H7 (cell line): ENCODE results near the gene PAQR8.

GRCh38 chr6:50849457-50850154 is 30.9 kb downstream of the TFAP2B start:
- RAMPAGE, long total RNA: no peak

DNA sequence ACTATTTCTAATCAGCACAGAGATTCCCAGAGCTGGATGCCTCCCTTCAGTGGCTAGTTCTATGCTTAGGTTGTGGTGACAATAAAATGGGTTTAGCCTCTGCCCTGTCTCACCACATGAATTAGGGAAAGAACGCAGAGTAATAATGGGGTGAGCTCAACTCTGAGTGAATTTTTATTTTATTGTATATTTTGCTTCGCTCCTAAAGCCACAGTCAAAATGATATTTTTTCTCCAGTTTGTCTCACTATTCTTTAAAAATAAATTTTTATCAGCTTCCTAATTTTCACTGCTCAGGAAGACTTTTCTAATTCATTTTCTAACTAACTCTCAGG is 142.2 kb downstream of the TFAP2B start:
- RAMPAGE, long total RNA: no peak

GRCh38 chr6:51737991-51738366 is 349.4 kb downstream of the PKHD1 start:
- RAMPAGE, long total RNA: no peak

GRCh38 chr6:52267770-52268286 is 16.7 kb downstream of the MCM3 start:
- RAMPAGE, long total RNA: no peak

DNA sequence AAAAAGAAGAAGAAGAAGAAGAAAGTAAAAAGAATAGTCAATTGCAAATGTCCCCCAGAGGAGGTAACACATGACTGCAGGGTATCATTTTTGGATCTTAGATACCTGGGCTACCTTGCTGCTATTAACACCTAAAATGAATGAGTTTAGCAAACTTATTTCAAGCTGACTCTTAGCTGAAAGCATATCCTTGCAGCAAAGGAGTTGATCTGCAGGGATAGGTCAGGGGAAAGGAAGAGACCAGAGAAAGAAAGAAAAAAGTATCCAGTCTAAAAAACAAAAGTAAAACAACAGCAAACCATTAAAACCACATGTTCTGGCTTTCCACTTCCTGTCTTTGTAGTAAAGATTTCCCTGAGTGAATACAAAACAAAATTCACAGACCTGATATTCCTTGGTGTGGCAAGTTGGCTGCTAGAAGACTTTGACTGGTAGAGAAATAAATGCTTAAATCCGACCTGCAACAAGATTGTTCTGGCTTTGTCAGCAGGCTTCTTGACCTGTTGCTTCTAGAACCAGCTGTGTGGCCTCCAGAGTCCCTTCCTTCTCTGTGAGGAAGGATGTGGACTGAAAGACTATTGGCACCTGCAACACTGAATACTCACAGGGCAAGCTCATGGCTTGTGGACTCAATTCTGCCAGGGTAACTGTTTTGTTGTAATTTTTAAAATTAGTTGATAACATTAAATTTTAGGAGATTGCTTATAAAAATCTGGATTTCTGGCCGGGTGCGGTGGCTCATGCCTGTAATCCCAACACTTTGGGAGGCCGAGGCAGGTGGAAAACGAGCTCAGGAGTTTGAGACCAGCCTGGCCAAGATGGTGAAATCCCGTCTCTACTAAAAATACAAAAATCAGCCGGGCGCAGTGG is 23.5 kb upstream of the MCM3 start:
- RAMPAGE, long total RNA: no peak

DNA sequence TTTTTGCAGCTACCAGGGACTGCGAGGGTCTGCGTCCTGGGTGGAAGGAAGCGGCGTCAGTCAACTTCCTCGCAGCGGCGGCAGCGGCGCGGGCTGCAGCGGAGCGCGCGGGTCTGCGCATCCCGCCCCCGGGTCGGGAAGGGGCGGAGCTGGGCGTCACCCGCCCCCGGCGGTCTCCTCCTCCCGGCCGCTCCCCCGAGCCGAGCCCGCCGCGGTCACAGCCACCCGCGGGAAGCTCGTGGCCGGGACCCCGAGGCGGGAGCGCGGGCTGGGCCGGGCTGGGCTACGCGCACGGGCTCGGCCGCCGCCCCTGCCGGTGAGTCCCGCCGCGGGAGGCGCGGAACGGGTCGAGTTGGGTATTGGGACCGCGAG is at the start of gene PAQR8:
PAQR8 (plus strand) TSS at position 218 of the 372 bp plus-strand sequence.
- RAMPAGE, long total RNA: no peak

DNA sequence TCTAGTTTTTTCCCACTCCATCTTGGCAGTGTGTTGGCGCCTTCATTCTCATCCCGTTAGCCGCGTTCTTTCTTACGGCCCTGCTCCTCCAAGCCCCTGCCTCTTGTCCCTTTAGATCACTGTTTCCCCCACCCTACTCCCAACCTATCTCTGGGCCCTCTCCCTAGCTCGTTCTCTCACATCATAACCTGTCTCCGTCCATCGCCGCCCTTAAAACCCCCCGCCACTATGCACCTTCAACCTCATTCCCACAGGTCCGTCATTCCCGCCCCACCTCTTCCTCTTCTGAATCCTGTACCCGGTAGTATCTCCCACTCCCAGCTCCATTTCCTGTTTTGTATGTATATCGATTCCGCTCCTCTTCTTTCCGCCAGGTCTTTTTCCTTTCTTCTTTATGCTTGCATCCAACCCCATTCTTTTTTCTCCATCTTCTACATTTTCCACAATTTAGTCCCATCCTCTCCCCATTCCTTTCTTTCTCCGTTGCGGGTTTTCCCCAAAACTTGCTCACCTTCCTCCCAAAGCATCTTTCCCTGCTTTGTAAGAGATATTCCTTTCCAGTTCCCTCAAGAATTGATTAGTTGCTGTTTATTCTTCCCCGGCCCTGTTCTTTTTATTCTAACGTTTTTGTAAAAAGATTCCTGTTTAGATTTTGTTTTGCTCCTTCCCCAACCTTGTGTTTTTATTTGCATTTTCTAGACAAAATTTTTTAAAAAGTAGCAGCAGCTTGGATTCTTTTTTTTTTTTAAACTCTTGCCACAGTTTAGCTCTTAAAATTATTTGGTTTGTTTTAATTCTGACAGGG is 755 bp downstream of the EFHC1 start:
- RAMPAGE, long total RNA: no peak

DNA sequence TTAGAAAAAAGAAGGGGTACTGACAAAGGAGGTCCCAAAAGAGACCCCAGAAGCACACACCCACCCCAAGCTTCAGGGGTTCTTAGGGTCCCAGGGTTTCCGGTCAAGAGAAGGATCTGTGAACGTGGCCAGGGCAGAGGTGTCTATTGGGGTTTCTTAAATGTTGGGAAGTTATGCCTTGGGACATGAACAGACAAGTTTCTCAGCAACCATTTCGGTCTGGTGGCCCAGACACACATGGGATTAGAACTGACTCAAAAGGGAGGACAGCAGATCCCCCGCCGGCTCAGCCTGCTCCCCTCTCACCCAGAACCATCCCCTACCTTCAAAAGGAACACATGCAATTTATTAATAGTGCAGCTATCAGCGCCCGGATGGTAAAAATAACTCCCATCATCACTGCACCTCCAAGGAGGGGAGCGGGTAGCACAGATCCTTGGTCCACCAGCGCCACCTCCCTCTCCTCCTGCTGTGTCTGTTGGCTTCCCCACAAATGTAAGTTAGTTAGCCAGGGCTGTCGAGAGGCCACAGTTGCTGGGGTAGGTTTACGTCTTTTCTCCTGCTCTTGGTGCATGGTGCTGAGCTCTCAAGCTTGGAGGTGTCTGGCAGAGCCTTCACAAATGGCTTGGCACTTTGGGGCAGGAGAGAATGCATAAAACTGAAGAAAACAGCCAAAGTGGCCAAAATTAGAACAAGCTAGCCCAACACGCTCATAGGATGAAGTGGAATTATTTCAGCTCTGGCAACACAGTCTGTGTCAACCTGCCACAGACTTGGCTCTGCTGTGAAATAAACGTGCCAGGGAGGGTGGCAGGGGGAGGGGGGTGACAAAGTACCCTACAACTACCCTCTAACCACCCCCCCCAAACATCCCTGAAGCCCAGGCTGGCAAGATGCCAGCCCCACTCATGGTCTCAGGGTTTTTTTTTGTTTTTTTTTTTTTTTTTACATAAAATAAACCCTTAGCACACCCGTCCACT is 77.0 kb downstream of the TRAM2 start:
- RAMPAGE, long total RNA: no peak

DNA sequence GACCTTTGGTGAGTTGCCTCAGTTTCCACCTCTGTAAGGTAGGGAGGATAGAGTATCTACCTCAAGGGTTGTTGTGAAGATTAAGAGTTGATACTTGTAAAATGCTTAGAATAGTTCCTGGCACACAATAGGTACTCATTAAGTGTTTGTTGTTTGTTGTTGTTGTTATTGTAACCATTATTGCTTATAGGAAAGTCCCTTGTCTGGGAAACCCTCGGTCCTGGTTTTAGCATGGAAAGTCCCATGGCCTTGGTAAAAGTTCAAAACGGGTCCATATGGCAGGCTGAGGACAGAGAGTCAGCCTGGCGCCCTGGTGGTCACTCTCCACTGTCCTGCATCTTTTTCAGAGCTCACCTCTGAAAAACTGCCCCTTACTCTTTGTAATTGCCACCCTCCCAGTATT is 7.9 kb upstream of the TMEM14A start:
- RAMPAGE, long total RNA: no peak

- RAMPAGE, long total RNA: no peak
Measured at GRCh38 chr6:52746148-52746943, 16.9 kb downstream of the GSTA2 start.

GRCh38 chr6:53192816-53193202 is 44.2 kb upstream of the GCM1 start:
- RAMPAGE, long total RNA: no peak

DNA sequence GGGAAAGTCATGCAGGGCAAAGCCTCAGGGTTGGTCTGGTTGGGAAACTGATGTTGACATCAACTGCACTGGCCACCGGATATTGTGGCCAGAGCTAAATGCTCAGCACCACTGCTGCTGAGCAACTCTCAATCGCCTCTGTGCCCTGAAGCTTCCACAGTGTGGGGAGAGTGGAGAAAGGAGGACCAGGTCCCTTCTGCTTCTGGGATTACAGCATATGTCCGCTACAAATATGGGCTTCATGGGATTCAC is 93.4 kb upstream of the GCM1 start:
- RAMPAGE, long total RNA: no peak

GRCh38 chr6:53287756-53288280 is 60.9 kb downstream of the ELOVL5 start:
- RAMPAGE, long total RNA: no peak

DNA sequence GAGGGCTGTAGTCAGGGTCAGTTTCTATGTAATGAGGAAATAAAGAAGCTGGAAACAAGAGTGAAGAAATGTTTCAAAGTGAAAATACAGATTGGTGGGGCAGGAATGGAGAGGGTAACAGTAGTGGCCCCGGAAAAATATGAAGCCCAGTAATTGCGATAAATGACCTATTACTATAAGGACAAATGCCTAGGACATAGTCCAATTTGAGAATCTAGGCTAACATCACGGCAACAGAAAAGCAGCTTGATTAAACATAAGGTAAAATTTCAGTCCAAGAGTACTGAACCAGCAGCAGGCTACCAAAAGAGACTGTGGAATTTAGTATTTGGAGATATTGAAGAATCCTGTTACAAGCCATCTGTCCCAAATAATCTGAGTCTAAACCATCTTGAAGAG is 49.4 kb downstream of the ELOVL5 start:
- RAMPAGE, long total RNA: no peak

- RAMPAGE, long total RNA: no peak
Measured at GRCh38 chr6:53431762-53432164, 83.0 kb upstream of the ELOVL5 start.

- RAMPAGE, long total RNA: no peak
Measured at GRCh38 chr6:53513410-53514022, 31.4 kb downstream of the GCLC start.

- RAMPAGE, long total RNA: no peak
Measured at GRCh38 chr6:53514542-53515753, 30.0 kb downstream of the GCLC start.

- RAMPAGE, long total RNA: no peak
Measured at GRCh38 chr6:53615981-53616844, 49.3 kb downstream of the KLHL31 start.

DNA sequence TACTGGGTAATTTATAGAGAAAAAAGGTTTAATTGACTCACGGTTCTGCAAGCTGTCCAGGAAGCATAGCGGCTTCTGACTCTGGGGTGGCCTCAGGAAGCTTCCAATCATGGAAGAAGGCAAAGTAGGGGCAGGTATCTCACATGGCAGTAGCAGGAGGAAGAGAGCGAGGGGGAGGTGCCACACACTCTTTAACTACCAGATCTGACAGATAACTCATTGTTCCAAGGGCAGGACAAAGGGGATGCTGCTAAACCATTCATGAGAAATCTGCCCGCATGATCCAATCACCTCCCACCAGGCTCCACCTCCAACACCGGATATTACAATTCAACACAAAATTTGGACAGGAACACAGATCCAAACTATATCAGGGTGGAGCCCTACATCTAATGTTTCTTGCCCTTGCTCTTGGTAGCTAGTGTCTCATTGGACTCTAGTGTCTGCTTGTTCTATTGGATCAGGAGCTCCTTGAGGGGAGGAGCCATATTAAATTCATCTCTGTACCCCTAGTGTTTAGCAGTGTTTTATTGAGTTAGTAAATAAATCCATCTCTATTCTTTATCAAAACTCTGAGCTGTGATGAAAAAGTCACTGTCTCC is 48.6 kb downstream of the KLHL31 start:
- RAMPAGE, long total RNA: no peak

DNA sequence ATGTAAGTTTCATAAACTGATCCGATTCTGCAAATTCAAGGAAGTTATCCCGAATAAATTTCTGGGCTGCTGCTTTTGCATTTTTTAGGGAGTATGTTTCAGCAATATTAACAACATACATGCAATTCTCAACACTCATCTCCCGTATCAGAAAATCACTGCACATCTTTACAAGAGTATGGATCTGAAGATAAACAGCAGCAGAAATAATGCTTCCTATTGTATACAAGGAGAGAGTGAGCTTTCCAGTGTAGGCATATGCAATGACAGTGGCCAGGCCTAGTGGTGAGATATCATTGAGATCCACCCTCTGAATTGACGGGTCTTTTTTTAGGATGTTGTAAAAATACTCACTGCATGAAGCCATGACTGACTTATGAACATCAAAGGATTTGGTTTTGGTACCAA is 10.9 kb downstream of the KLHL31 start:
- RAMPAGE, long total RNA: no peak